Cardiac atrium fibroblast (primary cell): ENCODE measurements around a stretch of chr1.

- RAMPAGE, long total RNA, result no peak
Measured at GRCh38 chr1:54314686-54315485, 114.9 kb downstream of the MRPL37 start.

DNA sequence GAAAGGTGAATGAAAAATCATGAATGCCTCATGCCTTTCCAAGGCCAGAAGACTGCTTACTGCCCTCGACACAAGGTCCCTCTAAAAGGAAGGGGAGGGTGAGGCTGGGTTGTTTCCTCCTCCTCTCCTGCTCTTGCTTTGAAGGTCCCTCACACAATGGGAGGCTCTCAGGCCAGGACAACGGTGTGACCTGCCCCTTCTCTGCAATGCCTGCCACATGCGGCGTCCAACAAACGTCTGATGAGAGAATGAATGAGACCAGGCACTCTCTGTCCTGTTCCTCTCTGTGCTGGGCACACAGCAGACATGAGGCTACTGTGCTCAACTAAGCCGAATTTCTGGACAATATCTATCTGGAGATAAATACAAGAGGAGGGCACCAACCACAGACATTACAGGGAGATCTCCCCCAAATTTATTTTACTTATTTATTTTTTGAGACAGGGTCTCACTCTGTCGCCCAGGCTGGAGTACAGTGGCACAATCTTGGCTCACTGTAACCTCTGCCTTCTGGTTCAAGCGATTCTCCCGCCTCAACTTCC lies 155.0 kb downstream of the MRPL37 start:
- RAMPAGE, long total RNA, result no peak

DNA sequence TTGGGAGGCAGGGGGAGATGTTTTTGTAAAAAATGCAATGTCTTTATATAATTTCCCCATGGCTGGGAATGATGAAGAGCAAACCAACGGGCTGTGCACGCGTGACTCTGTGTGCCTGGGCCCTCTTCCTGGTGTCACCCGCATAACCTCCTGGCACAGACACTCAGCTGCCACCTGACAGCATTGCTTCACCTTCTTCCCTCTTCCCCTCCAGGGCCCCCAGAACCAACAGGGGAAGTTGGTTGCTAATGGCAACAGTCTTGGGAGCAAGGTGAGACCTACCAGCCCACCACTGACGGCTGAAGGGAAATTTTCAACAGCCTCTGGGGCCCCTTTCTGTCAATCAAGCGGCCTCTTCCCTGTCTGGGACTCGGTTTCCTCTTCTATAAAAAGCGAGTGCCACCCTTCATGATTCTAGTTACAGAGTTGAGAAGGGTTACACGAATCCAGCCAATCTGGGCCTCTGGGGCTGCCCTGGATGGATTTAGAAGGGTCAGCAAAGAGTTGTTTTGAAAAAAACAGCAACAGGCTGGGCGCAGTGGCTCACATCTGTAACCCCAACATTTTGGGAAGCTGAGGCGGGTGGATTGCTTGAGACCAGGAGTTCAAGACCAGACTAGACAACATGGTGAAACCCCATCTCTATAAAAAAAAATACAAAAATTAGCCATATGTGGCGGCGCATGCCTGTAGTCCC lies 173.1 kb downstream of the MRPL37 start:
- RAMPAGE, long total RNA, result no peak

GRCh38 chr1:54408278-54408600 lies 139.8 kb upstream of the ACOT11 start:
- RAMPAGE, long total RNA, result no peak

- RAMPAGE, long total RNA, result no peak
Measured at GRCh38 chr1:54409333-54409861, 138.6 kb upstream of the ACOT11 start.

DNA sequence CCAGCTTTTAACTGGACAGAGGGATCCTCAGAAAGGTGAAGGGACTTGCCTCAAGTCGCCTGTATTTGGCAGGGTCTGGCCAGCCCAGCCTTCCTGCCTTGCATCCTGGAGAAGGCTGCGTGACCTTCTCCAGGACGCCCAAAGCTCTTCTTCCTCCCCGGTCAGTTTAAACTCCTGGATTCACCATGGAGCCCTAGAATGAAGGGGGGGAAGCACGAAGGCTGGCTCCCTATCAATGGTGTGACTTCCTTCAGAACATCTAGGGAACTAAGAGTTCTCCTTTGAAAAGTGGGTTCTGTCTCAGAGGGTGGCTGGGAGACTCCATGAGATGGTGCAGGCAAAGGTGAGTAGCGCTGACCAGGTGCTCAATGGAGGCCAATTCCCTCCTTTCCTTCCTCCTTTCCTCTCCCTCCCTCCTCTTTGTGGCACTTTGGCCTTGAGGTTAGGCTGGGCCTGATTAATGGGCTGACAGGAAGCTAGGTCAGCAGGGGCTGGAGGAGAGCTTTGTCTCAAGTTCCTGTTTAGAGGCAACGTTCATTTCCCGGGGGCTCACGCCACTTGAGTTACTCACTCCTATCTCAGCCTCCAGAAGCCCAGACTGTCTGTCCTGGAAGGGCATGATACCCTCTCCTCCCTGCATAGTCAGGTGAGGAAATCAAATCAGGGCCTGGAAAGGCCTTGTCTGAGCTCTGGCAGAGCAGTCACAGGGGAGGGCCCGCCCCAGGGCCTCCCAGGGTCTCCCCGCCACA lies 83.6 kb upstream of the ACOT11 start:
- RAMPAGE, long total RNA, result no peak

DNA sequence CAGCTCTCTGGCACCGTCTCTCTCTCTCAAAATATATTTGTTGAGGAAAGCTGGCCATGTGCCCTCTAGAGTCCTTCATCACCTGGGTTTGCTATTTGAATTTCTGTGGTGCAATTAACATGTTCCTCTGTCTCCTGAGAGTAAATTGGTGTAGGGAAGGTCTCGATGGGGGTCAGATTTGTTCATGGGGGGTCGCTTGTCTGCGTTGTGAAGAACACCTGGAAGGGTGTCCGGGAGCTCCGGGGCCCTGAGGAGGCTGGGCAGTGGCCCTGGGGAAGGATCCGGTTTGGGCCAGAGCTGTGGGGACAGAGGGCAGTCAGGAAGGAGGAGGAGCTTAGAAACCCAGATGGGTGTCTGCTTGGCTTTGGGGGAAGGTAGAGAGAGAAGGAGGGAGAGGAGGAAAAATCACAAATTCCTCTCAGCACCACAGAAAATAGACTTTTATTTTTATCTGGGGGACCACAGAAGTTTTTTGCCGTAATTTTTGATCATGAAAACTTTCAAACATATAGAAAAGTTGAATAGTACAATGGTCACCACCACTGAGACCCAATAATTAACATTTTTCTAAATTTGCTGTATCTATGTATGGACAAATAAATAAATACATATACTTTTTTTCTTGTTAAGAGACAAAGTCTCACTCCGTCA lies 33.1 kb downstream of the FAM151A start:
- RAMPAGE, long total RNA, result no peak

DNA sequence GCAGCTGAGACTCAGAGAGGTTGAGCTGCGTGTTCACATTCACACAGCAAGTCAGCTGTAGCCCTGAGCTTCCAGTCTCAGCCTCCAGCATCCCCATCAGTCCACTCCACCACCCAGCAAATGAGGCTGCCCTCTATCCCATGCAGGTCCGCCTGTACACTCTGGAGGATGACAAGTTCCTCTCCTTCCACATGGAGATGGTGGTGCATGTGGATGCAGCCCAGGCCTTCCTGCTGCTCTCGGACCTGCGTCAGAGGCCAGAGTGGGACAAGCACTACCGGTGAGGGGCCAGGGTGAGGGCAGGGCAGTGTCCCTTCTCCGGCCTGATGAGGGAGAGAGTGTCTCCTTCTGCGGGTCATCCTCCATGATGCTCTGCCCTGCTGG lies 18.4 kb downstream of the FAM151A start:
- RAMPAGE, long total RNA, result no peak

DNA sequence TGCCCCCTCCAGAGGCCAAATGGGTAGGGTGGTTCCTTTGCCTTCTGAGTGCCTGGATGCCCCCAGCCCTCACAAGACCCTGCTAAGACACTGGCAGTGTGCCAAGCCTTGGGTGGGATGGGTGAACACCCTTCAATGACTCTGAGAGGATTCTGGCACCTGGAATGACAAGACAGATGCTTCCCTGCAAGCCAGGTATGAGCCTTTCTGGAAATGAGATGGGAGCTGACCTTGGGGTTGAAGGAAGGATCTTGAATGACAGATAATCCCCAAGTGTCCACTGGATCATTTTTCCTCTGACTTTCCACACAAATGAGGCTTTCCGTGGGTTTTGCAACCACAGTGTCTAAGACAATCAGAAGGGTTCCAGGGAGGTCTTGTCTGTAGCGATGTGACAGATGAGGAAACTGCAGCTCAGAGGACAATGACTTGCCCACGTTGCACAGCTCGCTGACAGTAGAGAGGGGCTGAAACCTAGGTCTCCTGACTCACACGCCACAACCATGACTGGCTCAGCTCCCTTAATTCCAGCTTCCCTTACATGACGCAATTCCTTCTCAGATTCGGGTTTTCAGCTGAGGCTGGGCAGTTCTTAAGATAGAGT lies 36.5 kb downstream of the DHCR24 start:
- RAMPAGE, long total RNA, result no peak

DNA sequence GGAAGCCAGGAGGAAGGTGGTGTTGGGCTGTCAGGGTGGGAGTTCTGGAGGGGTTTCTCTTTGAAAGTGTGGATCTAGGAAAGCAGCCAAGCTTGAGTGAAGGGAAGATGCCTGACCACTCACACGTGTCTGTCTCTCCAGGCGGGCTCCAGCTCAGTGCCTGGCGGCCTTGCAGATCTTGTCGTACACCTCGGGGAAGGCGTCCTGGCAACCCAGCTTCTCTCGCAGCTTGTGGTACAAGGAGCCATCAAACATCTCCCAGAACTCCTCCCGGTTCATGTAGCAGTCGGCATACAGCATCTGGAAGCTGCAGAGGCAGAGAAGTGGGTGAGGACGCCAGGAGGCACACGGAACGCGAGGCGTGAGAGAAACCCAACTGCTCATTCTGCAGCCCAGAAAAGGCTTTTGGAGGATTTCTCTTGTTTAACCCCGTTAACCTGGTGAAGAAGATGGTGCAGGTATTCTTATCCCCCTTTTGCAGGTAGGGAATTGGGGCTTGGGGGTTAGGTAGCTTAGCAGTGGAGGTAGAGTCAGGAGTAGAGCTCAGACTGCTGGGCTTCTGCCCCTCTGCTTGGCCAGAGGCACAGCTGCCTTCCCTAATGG lies 34.8 kb downstream of the DHCR24 start:
- RAMPAGE, long total RNA, result no peak

DNA sequence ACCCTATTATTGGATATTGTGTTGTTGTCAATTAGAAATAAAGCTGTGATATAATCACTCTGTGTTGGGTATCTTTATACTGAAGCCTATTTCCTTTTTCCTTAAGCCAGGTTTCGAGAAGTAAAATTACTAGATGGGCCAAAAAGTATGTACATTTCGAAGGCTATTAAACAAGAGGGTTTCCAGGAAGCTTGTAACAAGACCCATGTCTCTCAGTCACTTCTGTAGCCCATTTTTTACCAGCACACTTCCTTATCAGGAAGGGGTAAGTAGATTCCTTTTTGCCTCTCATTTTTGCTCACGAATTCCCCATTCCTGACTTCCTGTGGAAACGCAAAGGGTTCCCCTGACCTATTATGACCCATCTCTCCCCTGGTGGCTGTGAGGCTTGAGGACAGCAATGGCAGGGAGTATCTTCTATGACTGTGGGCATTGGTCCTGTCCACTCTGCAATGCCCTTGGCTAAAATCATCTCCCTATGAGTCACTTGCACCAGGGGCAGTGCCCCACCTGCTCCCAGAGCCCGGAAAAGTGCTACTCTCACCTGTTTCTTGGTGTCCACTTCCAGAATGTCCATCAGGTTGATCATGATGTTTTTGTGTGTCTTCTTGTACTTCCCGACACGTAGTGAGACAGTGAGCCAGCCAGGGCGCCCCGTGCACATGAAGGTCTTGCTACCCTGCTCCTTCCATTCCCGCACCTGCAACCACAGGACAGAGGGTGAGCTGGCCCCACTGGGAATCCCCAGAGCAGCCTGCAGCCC lies 3.7 kb downstream of the DHCR24 start:
- RAMPAGE, long total RNA, result no peak

GRCh38 chr1:54945557-54945869 lies 34.9 kb upstream of the TMEM61 start:
- RAMPAGE, long total RNA, result no peak

GRCh38 chr1:55362582-55363110 lies 147.5 kb upstream of the USP24 start:
- RAMPAGE, long total RNA, result no peak

GRCh38 chr1:55814899-55815358 lies 599.8 kb upstream of the USP24 start:
- RAMPAGE, long total RNA, result no peak

GRCh38 chr1:56190122-56190742 lies 389.1 kb downstream of the PLPP3 start:
- RAMPAGE, long total RNA, result no peak

GRCh38 chr1:56285659-56286029 lies 293.7 kb downstream of the PLPP3 start:
- RAMPAGE, long total RNA, result no peak

GRCh38 chr1:56387343-56387727 lies 192.0 kb downstream of the PLPP3 start:
- RAMPAGE, long total RNA, result no peak

GRCh38 chr1:56397724-56398086 lies 181.7 kb downstream of the PLPP3 start:
- RAMPAGE, long total RNA, result no peak

GRCh38 chr1:56415803-56416175 lies 163.6 kb downstream of the PLPP3 start:
- RAMPAGE, long total RNA, result no peak

- RAMPAGE, long total RNA, result no peak
Measured at GRCh38 chr1:56419553-56420246, 159.7 kb downstream of the PLPP3 start.